Daoy (cell line): ENCODE measurements around the genes LY6G5B and NELFE.

DNA sequence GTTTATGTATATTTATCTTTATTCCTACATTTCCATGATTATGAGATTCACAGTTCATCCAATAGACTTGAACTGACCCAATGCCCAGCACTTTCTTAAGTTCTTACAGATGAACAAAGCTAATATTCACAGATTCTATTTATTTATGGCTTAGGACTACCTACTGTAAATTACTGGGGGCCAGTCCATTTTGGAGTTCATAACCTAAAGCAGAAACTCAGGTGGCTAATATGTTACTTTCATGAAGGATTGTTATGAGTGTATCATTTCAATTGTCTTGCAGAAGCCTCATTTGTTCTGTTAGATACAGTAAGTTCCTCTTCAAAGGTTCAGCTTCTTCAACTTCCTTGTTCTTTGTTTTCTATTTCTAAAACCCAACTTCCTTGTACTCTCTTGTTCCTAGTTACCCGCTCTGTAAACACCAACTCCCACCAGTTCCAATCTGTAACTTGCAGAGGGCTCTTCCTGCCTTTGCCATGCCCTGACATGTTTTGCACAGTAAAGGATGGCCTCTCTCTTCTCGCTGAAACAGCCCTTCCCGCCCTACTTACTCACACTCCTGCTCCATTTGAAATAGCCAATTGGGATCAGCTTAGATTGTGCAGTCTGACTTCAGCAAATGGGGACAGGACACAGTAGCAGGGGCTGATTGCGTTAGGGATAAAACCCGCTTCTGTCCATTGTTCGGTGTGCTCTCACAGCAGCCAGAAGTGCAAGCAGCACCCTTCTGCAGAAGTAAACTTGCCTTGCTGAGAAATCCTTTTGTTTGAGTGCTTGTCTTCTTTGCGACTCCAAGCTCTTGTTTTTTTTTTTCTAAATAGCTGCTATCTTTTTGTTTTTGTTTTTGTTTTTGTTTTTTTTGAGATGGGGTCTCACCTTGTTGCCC is 45.8 kb upstream of the POU5F1 start:
- RAMPAGE, long total RNA: no peak

- RAMPAGE, long total RNA: no peak
These were observed 3.8 kb downstream of the HLA-C start for GRCh38 chr6:31268083-31268568.

- RAMPAGE, long total RNA: no peak
These were observed 3.1 kb downstream of the HLA-C start for GRCh38 chr6:31268569-31269408.

DNA sequence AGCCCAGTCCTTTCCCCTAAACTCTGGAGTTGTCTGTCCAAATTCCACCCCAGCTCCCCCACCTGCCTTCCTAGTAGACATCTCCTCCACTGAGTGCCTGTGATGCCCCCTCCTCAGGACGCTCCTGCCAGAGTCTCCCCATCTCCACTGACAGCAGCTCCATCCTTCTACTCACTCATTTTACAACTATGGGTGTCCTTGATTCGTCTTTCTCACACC is 4.9 kb downstream of the HLA-B start:
- RAMPAGE, long total RNA: no peak

DNA sequence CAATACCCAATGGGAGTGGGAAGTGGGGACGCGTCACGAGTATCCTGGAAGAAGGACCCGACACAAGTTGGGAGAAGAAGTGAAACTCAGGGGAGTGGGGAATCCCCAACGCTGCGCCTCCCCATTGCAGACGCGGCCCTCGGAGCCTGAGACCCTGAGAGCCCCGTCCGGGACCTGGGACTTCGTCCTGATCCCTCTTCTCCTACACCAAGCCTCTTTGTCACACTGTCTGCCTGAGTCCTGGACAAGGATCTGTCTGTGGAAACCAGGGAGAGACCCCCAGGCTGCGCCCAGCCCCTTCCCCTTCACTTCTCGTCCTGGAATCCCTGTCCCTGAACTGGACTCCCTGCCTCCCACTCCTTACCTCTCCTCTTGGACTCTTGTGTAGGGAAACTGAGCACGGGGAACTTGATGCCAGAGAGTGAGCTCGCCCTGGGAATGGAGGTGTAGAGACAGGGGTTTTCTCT is 304 bp upstream of the HLA-B start:
- RAMPAGE, long total RNA: no peak

GRCh38 chr6:31469892-31470884 is 27.8 kb upstream of the MICB start:
- RAMPAGE, long total RNA: no peak

GRCh38 chr6:31471468-31472047 is 26.4 kb upstream of the MICB start:
- RAMPAGE, long total RNA: no peak

DNA sequence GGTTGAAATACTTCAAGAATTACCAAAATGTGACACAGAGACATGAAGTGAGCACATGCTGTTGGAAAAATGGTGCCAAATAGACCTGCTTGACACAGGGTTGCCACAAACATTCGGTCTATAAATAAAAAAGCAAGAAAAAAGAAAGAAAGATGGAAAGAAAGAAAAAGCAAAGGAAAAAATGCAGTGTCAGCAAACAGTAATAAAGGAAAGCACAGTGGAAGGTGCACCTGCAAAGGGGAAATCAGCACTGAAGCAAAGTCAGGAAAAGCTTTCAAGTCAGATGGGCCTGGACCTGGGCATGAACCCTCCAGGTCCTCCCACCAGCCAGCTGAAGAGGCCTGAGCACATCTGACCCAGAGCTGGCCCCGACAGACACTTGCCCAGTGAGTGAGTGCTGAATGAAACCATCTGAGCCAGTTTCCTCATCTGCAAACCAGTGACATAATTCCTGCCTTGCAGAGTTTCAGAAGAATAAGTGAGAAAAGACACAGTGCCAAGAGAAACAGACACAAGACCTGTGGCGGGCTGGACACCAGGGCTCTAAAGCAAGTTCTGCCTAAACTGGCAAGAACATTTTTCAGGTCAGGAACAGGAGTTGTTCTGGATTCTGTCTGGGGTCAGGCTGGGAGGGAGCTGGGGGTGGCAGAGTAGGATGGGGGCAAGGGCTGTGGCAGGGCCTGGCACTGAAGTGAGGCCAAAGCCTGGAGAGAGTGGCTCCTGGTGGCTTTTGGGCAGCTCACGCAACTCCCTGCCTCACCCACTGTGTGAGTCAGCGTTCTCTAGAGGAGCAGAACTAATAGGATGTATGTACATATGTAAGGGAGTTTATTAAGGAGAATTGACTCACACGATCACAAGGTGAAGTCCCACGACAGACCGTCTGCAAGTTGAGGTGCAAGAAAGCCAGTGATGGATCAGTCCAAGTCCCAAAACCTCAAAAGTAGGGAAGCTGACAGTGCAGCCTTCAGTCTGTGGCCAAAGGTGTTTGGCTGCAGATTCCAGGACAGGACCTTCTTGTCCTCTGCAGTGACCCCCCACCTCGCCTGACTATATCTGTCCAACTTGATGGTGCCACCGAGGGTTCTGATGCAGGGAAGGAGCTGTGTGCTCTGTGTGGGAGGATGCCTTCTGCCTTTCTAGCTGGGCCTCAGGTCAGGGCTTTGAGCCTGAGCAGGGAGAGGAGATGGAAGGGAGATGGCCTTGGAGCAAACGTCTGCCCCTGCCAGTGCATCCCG is 23.7 kb upstream of the MICB start:
- RAMPAGE, long total RNA: no peak

DNA sequence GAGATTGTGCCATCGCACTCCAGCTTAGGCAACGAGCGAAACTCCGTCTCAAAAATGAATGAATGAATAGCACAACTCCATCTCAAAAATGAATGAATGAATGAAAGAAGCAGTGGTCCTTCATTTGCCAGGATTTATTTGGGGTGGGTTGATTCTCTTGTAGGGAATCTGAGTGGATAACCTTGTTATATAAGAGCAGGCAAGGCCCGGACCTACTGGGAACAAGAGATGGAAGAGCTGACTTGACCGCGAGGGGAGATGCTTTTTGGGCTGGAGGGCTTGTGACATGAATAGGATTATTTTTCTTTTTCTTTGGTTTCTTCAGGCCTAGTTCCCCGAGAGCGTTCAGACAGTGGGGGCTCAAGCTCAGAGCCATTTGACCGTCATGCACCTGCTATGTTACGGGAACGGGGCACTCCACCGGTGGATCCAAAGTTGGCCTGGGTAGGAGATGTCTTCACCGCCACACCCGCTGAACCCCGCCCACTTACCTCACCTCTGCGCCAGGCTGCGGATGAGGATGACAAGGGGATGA is 9.8 kb downstream of the PRRC2A start:
- RAMPAGE, long total RNA: no peak

- RAMPAGE, long total RNA: no peak
These were observed at the start of gene LY6G5B for GRCh38 chr6:31669669-31670272. Gene LY6G5B (plus strand): TSS chr6:31669976.

DNA sequence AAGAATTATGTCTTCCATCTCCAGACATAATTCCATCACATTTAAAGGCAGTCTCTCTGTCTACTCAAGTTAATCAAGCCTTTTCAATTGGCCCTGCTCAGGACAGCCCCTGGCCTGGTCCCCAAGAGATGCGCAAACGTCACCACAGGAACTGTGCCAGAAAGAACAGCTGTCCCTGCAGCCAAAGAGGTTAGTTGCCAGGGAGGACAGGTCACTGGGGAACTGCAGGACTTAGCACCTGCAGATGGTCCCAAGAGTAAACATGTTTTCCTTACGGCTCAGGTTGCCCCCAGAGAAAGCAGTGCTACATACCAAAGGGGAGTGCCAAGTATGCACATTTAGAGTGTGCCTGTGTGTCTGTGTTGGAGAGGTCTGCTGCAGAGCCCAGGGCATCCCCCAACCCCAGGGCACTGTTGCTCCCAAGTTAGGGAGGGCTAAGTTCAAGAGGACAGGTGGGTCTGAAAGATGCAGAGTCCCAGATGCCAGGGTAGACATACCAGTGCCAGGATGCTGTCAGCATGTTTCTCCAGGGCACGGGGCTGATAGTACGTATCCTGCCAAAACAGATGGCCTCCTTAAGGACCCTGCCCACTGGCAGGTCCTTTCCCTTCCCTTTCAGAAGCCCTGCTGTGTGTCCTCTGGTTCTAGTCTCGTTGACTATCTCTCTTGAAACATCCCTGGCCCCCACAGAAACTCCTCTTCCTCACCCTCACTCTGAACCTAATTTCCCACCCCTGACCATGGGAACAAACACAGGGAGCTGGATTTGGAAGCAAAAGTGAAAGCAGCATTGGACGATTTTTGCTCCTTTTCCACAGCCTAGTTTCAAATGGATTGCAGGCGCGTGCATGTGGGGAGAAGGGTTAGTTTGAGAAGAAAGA is 1.3 kb downstream of the ABHD16A start:
- RAMPAGE, long total RNA: no peak

DNA sequence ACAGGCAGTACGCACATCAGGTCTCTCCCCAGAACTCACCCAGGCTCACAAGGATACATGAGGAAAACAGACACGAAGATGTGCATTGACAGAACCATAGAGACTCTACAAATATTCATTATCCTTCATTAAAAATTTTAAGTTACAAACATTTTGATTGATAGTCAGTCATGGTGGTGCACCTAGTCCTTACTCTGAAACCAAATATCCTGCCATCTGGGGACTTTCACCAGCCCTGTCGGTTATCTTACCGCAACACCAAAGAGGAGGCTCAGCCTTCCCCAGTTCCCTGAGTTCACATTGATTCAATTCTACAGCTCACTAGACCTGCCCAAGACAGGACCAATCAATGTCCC is 3.5 kb downstream of the NEU1 start:
- RAMPAGE, long total RNA: no peak

DNA sequence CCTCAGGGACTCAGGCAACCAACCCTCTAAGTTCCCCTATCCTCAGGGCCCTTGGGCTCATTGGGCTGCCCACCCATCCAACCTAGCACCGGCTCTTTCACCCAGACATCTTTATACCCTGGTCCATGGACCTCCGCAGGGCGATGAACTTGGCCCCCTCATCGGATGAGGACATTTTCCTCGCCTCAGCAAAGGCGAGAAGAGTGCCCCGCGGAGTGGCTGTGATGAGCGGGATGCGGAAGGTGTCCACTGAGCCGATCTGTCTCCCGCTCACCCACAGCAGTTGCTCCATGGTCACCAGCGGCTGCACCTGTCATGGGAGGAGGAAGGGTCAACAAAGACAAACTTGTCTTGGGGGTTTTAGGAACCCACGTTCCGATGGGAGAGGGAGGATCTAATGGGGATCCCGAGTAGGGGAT is 730 bp downstream of the NEU1 start:
- RAMPAGE, long total RNA: no peak

DNA sequence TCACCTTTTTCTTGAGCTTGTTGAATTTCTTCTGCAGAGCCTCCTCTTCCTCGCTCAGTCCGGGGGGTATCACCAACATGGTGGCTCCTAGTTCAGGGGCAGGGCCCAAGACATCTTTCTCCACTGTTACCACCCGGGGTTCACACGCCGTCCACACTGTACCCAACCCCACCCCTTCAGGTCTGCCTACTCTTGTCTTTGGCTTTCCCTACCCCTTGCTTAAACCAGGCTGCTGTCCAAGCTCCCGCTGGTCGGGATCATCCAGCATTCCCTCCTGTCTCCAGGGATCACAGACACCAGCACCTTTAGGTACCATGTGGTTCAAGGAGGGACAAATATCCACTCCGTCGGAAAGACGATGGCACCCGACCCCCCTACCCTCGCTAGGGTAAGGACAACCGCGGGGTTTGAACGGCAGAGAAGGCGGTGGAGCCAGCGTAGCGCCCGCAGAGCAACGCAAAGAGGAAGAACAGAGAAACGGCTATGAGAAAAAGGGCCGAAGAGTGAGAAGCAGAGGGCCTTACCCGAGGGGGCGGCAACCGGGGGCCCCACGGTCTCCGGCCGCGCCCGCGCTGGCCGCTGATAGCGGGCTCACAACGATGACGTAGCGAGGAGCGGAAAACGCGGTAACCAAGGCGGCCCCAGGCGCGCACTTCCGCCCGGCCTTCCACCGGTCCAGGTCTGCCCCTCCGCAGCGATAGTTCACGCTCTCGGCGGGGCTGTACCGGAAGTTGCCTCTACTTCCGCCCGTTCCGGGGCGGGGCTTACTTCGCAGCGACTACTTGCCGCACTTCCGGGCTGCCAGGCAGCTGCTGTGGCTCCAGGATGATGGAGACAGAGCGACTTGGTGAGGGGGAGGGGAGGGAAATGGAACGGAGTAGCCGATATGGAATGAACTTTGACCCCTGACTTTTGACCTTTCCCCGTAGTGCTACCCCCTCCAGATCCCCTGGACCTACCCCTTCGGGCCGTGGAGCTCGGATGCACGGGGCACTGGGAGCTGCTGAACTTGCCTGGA is at the start of gene NELFE:
Gene NELFE, minus strand, starts transcription at position 604 of the 1,018 bp plus-strand sequence.
- RAMPAGE, long total RNA: start-site peak on the minus strand centred at position 575 of the sequence, 64 bp wide, 789 and 105 reads in 2 replicates; start-site peak on the plus strand centred at position 794 of the sequence, 47 bp wide, 318 and 57 reads in 2 replicates

GRCh38 chr6:32081780-32082413 is 27.2 kb downstream of the TNXB start:
- RAMPAGE, long total RNA: no peak

GRCh38 chr6:32104588-32105006 is 4.5 kb downstream of the TNXB start:
- RAMPAGE, long total RNA: no peak

DNA sequence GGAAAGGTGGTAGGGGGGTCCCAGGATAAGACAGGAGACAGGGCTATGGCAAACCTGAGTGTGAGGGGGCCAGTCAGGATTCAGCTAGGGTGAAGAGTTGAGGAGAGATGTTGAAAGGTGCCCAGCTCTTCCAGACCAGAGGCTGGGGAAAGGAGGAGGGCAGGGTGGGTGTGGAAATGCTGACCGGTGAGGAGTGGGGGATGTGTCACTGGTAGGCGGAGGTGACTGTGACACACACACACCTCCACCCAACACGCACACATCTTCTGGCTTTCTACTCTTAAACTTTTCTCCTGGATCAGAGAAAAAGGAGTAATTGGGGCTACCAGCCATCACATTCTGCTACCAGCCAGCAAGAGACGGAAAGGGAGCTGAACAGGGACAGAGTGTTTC is 2.9 kb downstream of the TNXB start:
- RAMPAGE, long total RNA: no peak

GRCh38 chr6:32163478-32163965 is 873 bp upstream of the EGFL8 start:
- RAMPAGE, long total RNA: no peak

DNA sequence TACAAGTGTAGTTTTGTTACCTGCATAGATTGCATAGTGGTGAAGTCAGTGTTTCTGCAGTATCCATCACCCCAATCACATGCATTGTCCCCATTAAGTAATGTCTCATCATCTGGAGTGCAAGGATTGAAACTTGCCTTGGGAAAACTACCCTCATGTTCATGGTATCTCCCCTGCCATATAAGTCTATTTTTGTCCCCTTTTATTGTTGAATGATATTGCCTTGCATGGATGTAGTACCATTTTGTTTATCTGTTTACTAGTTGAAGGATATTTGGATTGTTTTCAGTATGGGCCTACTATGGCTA is 19.8 kb upstream of the HLA-DRB5 start:
- RAMPAGE, long total RNA: no peak

- RAMPAGE, long total RNA: no peak
These were observed 1.6 kb downstream of the HLA-DOB start for GRCh38 chr6:32814898-32815865.